Transverse colon (tissue), 4 donors: ENCODE data around the genes JOSD1, DNAL4, CBX6 and APOBEC3H.

DNA sequence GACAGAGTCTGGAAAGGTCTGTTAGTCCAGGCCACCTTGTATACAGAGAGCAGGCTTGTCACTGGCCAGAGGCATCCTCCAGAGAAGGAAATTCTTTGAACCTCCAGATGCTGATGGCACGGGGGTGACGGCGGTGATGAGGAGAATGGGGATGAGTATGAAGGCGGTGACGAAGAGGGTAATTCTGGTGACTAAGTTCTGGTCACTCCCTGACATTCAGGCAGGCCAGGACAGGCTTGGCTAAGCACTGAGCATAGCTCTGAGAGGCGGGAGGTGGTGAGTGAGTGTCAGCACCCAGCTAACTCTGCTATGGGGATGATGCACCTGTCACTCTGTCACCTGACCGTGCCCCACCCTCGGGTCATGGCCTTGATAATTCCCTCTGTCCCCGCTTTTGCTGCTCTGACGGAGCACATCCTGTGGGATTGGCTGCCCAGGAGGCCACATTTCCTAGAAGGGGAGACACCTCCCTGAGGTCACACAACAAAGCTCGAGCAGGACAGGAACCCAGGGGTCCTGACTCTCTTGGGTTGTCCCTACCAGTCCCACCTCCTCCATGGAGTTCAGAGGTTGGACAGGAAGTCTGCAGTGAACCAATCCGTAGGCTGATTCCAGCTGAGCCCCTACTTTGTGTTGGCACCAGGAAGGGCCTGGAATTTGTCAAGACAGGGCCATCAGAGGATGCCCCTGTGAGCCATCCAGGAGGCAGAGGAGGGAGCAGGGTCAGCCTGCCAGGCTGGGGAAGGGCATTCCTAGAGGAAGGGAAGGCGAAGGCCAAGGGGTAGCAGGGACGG, 31.1 kb upstream of the CSNK1E start:
- PRO-cap: no peak
- RAMPAGE, long total RNA, 4 experiments: no peak in any of the 4 experiments

DNA sequence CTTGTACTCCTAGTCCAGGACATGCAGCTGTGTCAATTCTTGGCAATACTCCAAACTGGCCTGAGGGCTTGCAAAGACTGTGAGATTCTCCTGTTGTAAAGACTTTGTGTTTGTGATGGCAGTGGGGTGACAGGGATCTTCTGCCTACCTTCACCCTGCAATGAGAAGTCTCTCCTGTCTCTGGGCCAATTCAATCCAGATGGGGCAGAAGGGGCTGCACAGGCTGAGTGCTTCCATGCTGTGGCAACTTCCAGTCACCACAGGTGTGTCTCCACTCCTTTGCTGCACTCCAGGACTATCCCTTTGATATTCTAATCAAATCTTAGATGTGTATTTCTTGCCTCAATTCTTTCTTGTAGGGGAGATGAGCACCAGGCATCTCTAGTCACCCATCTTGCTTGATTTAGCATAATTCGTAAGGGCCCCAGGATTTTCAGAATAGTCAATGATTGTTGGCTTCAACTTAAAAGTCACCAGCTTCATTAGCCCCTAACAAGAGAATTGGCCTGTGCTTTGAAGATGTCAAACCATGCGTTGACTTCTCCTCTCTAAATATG, 58.2 kb upstream of the CSNK1E start:
- PRO-cap: no peak
- RAMPAGE, long total RNA, 4 experiments: start-site peak on the minus strand in 1 of 4 experiments, centred at position 314 of the sequence, 14 reads per replicate

- PRO-cap: no peak
- RAMPAGE, long total RNA, 4 experiments: no peak in any of the 4 experiments
Observed at GRCh38 chr22:38423840-38424669, 30.9 kb downstream of the KCNJ4 start.

DNA sequence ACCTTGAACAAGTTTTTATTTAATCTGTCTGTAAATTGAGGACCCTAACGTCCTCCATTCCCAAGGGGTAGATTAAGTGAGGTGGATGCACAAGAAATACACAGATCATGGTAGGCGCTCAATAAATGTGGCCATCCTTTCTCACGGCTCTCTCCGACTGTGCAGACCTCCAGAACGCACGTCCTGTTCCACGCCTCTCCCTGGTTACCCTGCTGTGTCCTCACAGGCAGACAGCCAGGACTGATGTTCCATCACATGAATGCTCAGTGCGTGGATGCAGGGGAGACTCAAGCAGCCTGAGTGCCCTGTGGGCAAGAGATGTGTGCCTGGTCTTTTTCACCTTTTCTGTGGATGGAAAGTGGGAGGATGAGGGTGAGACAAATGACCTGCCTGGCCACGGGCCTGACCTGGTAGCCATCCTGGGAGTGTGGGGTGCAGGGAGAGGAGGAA, 2.4 kb upstream of the KCNJ4 start:
- PRO-cap: no peak
- RAMPAGE, long total RNA, 4 experiments: no peak in any of the 4 experiments

GRCh38 chr22:38492835-38493304, 13.2 kb downstream of the DDX17 start:
- PRO-cap: no peak
- RAMPAGE, long total RNA, 4 experiments: no peak in any of the 4 experiments

DNA sequence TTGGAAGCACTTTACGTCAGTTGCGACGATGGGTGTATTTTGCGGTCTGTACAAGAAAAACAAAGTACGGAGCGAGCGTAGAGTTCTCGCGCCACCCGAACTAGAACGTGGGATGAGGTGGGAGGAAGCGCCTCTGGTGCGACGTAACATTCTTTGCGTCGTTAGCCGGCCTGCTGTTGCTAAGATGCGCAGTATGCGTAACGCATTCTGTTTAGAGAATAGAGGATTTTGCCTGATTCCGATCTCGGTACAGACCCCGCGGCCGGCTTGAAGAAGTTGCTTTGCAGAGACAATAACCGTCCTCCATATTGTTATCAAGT, 266 bp upstream of the DDX17 start:
- PRO-cap: bidirectional peak, plus-strand start at position 241 of the sequence, minus-strand start outside the sequence
- RAMPAGE, long total RNA, 4 experiments: no peak in any of the 4 experiments

GRCh38 chr22:38700140-38701232, at the start of gene JOSD1:
TSS of gene JOSD1 (minus strand) at chr22:38700943.
- PRO-cap: bidirectional peak, plus-strand start at chr22:38701126, minus-strand start at chr22:38700940
- RAMPAGE, long total RNA, 4 experiments: start-site peak on the minus strand in 1 of 4 experiments, at chr22:38700182-38700287 at its widest, 5 reads per replicate

DNA sequence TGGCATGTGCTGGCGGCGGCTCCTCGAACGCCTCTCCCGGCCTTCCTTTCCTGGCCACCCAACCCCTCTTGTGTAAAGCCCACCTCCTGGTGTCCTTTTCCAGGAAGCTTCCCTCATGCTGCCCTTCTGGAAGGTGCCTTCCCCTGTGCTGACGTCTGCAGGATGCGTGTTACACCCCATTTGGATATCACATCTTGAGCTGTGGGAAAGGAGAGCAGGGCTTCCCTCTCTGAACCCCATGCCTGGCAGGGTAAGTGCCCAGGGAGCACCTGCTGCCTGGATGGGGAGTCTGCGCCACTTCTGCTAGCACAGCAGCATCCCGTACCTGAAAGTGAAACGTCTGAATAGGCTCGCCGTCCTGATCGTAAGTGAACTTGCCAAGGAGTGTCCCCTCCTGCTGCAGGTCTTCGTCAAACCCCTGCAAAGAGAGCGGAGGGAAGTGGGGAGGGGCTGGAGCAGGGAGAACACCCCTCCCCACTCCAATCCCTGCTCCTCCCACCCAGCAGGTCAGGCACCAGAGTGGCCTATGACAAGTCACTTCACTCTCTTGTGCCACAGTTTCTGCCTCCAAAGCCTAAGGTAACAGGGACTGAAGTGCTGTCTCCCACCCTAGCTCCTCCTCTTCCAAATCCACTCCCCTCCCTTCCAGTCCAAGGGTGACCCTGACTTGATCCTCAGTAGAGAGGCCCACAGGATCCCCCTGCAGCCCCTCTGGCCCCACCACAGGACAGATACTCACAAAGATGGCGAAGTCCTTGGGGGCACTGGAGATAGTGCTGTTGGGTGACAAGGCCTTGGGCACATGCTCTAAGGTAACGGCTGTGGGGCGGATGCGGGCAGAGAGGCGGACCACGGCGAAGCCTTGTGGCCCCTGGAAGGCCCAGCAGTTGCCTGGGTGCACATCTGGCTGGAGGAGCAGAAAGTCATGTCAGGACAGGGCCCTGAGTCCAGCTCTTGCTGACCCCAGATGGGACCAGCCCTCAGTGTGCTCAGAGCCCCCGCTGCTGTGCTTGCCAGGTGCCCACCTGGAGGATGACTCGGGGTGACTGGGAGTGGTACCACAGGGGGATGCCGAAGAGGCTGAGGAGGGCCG, 17.6 kb downstream of the SUN2 start:
- PRO-cap: no peak
- RAMPAGE, long total RNA, 4 experiments: no peak in any of the 4 experiments

DNA sequence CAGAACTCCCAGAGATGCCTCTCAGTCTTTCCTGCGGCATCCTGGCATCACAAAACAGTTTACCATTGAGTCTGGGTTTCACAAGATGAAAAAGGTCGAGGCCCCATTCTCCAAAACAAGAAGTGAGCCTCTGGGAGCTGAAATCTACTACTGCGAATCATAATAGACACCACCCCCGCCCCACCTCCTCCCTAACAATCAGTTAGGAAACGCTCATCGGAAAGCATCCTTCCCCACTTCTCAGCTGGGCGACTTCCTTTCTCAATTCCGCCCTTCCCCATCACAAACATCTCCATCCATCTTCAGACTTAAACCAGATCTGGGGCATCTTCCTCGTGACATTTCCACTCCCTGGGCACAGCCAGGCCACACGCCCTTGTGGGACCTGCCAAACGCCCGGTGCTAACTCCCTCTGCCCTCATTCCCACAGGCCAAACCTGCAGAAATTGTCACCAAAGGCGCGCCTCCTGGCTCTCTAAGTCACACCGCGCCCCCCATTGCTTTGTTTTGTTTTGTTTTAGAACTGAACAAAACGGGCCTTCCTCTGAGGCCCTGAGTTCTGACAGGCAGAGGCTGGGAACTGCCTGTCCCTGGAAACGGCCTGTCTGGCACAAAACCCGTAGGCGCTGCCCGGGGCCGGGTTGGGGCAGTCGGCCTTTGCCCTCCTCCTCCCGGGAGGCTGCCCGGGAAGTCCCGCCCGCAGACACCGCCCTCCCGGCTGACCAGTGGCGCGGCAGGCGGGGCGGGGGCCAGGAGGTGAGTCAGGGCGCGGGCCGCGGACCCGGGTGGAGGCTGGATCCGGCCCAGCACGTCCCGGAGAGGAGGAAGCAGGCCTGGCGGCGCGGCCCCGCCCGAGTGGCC, 733 bp downstream of the SUN2 start:
- PRO-cap: bidirectional peak, plus-strand start at position 236 of the sequence, minus-strand start at position 124 of the sequence; bidirectional peak, plus-strand start at position 557 of the sequence, minus-strand start at position 504 of the sequence; bidirectional peak, plus-strand start at position 764 of the sequence, minus-strand start at position 603 of the sequence
- RAMPAGE, long total RNA, 4 experiments: start-site peak on the minus strand in 2 of 4 experiments, centred at positions 514 to 545 of the sequence, 10 to 32 reads per replicate

GRCh38 chr22:38793317-38794577, at the start of gene DNAL4:
TSS of gene DNAL4 (minus strand) at chr22:38794143.
- PRO-cap: bidirectional peak, plus-strand start at chr22:38794320, minus-strand start at chr22:38794122
- RAMPAGE, long total RNA, 4 experiments: start-site peak on the minus strand in 2 of 4 experiments, at chr22:38794117-38794140 at its widest, 44 to 83 reads per replicate

DNA sequence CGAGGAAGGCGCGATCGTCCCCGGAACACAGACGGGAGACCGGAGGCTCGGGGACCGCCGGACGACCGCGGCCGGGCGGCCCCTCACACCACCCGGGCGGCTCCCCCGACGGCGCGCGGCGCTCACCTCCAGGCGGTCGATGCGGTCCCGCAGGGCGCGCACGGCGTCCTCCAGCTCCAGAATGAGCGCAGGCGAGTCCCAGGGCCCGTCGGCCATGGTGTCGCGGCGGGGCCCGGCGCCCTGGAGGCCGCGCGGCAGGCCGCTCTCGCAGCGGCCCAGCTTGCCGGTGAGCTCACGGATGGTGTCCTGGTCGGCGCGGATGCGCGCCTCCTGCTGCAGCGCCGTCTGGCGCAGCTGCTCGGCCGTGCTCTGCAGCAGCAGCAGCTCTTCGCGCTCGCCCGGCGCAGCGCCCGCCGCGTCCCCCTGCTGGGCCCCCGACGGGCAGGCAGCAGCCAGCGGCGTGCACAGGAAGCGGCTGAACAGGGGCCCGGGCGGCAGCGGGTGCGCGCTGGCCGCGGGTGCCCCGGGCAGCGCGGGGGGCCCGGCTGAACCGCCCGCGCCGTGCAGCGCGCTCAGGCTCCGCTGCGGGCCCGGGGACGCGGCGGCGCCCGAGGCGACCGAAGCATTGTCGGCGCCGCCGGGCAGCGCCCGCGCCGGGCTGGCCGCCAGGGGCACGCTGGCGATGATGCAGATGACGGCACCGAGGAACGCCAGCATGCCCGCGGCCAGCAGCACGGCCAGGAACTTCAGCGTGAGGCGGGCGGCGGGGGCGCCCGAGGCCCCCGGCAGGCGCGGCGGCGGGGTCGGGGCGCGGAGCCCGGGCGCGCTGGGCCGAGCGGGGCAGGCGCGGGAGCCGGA, 490 bp downstream of the NPTXR start:
- PRO-cap: bidirectional peak, plus-strand start at position 690 of the sequence, minus-strand start at position 627 of the sequence
- RAMPAGE, long total RNA, 4 experiments: no peak in any of the 4 experiments

DNA sequence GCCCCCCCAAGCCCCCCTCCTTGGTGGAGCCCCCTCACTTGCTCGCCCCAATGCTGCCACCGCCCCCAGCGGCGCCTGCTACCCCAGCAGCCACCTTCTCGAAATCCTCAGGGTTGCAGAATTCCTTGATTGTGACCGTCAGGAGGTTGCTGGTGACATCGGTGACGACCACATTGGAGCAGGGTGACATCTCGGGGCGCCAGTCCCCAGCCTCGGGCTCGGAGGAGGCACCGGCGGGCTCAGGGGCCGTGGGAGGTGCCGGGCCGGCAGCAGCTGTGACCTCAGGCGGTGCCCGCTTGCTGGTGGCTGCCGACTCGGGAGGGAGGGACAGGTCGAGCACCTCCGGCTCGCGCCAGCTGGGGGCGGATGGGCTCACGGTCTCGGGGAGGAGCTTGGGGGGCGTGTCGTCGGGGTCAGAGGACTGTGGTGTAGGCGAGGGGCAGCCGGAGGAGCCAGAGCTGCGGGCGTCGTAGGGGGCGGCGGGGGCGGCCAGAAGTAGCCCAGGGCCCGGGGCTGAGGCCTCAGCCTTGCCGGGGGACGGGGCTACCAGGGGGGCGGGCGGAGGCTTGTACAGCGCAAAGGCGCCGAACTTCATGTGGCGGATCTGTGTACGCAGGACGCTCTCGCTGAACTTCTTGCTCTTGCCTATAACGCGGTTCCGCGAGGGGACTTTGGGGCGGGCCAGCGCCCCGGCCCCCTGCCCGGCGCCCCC, 5.7 kb downstream of the CBX6 start:
- PRO-cap: no peak
- RAMPAGE, long total RNA, 4 experiments: start-site peak on the minus strand in 1 of 4 experiments, centred at position 695 of the sequence, 8 reads per replicate

GRCh38 chr22:38871405-38872561, at the start of gene CBX6:
TSS of gene CBX6 (minus strand) at chr22:38872216.
- PRO-cap: bidirectional peak, plus-strand start at chr22:38871784, minus-strand start at chr22:38871669; bidirectional peak, plus-strand start at chr22:38872464, minus-strand start at chr22:38872216
- RAMPAGE, long total RNA, 4 experiments: start-site peak on the minus strand in 2 of 4 experiments, at chr22:38872191-38872283 at its widest, 33 to 213 reads per replicate

- PRO-cap: bidirectional peak, plus-strand start at chr22:38922148, minus-strand start at chr22:38921876; unidirectional peak, plus-strand start at chr22:38922148
- RAMPAGE, long total RNA, 4 experiments: no peak in any of the 4 experiments
Observed at GRCh38 chr22:38922067-38922266, 35.4 kb upstream of the APOBEC3A start.

DNA sequence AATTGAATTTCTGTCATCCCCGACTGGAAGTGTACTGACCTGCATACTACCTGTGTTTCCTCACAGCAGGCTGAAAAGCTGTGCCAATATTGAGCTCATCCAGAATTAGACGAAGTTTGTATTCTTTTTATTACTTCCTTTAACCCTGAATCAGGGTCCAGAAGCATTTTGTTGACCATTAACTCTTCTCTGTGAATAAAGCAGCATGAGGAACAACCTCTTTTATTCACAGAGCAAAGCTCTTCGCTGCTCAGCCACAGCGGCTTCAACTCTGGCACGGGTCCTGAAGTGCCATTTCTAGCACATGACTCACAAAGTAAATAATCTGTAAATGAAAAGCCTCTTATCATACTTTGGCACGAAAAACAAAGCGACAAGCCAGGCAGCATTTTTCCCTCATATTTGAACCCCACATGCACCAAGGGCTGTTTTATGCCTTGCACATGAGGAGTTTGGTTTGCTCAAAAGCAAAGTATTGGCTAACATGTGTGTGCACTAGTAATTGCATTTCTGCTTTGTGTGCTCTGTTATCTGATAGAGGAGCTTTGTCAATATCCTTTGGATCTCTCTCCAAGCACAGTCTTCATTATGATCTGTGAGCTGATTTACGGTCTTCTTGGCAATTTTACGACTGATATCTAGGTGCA, 33.0 kb upstream of the APOBEC3A start:
- PRO-cap: bidirectional peak, plus-strand start at position 225 of the sequence, minus-strand start at position 62 of the sequence
- RAMPAGE, long total RNA, 4 experiments: no peak in any of the 4 experiments

- PRO-cap: no peak
- RAMPAGE, long total RNA, 4 experiments: start-site peak on the plus strand in 1 of 4 experiments, at chr22:38952731-38952765 at its widest, 8 reads per replicate
Observed at GRCh38 chr22:38952345-38952918, 5.0 kb upstream of the APOBEC3A start.

- PRO-cap: unidirectional peak, plus-strand start at chr22:38985356
- RAMPAGE, long total RNA, 4 experiments: no peak in any of the 4 experiments
Observed at GRCh38 chr22:38985205-38985703, 3.1 kb downstream of the APOBEC3B start.

GRCh38 chr22:39097011-39097645, at the start of gene APOBEC3H:
TSS of gene APOBEC3H (plus strand) at chr22:39097244.
- PRO-cap: unidirectional peak, plus-strand start at chr22:39097329
- RAMPAGE, long total RNA, 4 experiments: no peak in any of the 4 experiments

GRCh38 chr22:39240558-39241385, 4.0 kb downstream of the PDGFB start:
- PRO-cap: bidirectional peak, plus-strand start at chr22:39241271, minus-strand start at chr22:39241123
- RAMPAGE, long total RNA, 4 experiments: no peak in any of the 4 experiments

DNA sequence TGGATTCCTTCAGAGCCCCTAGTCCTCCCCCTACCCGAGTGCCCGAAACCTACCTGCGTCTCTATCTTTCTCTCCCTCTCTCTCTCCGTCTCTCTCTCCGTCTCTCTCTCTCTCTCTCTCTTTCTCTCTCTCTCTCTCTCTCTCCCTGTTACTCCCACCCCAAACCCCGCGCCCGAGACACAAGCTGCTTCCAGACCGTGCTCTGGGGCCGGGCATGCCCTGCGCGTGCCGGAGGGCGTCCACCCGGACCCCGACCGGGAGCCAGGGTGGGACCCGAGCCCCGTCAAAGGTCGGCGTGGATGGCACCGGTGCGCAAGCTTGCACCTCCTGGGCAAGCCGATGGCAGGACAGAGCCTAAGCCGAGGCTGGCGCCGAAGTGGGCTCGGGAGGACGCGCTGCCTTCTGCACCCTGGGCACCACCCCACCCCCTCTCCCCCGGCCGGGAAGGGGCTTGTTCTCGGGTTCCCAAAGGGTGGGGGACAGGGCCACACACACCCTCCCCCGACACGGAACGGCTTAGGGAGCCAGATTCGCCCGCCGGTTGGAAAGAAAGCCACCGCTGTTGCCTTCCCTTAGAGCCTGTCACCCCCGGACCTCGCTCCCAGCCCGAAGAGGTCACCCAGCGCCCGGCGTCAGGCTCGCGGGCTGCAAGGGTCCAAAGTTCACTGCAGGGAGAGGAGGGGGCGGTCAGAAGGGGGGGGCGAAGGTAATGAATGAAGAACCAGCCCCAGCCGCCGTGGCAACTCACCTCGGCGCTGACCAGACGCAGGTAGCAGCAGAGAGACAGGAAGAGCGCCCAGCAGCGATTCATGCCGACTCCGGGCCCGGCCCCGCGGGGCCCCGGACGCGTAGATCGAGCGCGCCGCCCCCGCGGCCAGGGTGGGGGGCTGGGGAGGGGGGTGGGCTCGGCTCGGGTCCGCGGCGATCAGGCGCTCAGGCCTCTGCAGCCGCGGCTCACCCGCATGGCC, 1.3 kb downstream of the PDGFB start:
- PRO-cap: unidirectional peak, plus-strand start at position 527 of the sequence
- RAMPAGE, long total RNA, 4 experiments: start-site peak on the minus strand in 1 of 4 experiments, centred at position 312 of the sequence, 15 reads per replicate